Vein endothelial cell (primary cell): Measurements from ENCODE around the gene DOK7.

- CAGE, long polyA plus RNA, result no peak
These were observed at the start of gene DOK7 for GRCh38 chr4:3462788-3463616. DOK7 (plus strand) TSS chr4:3463306.

DNA sequence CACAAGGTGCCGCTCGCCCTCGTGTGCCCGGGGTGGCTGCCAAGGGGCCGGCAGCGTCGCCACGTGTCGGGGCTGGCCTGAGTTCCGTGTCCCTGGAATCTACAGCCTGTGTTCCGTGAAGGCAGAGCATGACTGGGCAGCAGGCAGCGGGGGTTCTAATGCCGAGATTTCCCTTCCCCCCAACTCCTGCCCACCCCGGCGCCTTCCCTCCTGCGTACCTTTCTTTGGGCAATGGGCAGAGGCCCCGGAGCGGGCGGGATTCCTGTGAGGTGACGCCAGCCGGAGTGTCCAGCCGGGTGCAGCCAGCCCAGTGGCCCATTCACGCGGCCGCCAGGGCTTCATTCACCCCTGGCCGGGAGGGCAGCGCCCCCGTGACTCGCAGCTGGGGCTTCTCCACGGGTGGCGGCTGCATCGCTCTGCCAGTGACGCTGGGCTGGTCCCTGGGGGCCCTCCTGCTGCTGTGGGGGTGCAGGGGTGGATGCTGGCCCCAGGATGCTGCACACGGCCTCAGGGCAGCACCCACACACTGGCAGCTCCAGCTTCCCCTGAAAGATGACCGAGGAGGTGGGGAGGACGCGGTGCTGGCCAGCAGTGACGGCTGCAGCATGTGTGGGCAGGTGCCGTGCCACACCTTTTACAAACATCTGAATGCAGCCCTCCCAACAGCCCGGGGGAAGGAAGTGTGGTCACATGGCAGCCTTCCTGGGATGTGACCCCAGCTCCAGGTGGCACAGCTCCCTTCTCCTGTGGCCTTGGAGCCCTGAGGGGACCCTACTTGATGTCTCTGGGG is 21.3 kb downstream of the DOK7 start:
- CAGE, long polyA plus RNA, result no peak

GRCh38 chr4:3765281-3766296 is 596 bp upstream of the ADRA2C start:
- CAGE, long polyA plus RNA, result no peak

- CAGE, long polyA plus RNA, result no peak
These were observed 30.8 kb downstream of the NSG1 start for GRCh38 chr4:4417672-4418215.

GRCh38 chr4:4492583-4492867 is 49.3 kb downstream of the STX18 start:
- CAGE, long polyA plus RNA, result no peak

- CAGE, long polyA plus RNA, result no peak
These were observed 39.1 kb downstream of the STX18 start for GRCh38 chr4:4502703-4503238.

DNA sequence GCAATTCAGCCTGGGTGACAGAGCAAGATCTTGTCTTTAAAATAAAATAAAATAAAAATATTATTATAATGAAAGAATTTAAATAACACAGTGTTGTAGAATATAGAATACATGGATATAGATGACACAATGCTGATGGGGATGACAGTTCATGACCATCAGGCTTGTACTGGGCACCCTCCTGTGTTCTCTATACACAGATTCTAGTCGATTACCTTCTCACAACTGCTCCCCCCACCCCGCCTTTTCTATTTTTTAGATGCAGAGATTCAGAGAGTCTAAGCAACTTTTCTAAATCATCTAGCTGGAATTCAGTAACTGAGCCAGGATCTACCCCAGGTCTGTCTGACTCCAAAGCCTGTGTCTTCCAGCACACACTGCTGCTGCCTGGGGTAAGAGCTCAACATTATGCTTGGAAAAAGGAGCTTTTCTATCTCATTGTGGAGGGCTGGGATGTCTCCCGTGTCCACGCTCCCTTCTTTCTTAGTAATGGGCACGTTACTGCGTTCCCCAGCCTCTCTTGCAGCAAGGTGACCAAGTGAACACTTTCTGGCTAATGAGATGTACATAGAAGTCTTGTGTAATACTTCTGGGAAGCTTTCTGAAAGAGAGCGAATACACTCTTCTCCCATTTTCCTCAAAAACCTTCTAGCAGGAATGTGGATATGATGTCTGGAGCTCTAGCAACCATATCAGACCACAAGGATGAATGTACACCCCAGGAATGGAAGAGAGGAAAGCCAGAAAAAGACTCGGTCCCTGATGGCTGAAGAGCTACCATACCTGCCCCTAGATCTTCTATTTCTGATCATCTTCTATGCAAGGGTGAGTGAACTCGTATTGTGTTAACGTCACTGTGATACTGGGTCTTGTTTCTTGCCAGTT is 107.1 kb upstream of the STX18 start:
- CAGE, long polyA plus RNA, result no peak

DNA sequence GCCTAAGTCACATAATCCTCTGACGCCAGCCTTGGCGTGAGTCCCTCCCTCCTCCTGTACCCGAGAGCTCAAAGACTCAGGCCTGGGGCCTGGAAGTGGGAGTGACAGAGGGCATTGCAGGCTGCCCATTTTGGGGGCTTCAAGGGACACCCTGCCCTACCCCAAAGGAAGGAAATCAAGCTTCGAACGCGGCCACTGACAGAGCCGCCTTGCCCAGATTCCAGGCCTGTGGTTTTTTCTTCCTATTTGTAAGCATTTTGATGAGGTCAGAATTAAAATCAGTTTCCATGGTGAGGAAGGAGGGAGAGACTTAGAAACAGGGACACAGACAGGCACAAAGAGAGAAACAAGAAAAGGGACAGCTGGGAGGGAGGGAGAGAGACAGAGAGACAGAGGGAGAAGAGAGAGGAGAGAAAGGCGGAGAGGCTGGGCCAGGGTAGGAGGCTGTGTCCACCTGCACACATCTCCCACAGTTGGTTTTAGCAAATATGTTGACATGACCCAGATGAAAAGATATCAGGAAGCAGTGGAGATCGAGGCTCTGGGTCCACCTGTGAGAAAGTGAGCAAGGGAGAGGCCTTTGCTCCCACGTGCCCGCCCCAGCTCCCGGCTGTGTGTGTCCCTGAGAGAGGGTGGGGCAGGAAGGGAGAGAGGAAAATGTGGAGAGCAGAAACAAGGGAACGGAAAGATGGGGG is 20.8 kb upstream of the MSX1 start:
- CAGE, long polyA plus RNA, result no peak

GRCh38 chr4:4859877-4860280 is 414 bp downstream of the MSX1 start:
- CAGE, long polyA plus RNA, result no peak

GRCh38 chr4:4861134-4861546 is 1.7 kb downstream of the MSX1 start:
- CAGE, long polyA plus RNA, result no peak

- CAGE, long polyA plus RNA, result no peak
These were observed 7.9 kb downstream of the MSX1 start for GRCh38 chr4:4867047-4868028.

- CAGE, long polyA plus RNA, result no peak
These were observed 59.6 kb downstream of the CYTL1 start for GRCh38 chr4:4959620-4960130.

DNA sequence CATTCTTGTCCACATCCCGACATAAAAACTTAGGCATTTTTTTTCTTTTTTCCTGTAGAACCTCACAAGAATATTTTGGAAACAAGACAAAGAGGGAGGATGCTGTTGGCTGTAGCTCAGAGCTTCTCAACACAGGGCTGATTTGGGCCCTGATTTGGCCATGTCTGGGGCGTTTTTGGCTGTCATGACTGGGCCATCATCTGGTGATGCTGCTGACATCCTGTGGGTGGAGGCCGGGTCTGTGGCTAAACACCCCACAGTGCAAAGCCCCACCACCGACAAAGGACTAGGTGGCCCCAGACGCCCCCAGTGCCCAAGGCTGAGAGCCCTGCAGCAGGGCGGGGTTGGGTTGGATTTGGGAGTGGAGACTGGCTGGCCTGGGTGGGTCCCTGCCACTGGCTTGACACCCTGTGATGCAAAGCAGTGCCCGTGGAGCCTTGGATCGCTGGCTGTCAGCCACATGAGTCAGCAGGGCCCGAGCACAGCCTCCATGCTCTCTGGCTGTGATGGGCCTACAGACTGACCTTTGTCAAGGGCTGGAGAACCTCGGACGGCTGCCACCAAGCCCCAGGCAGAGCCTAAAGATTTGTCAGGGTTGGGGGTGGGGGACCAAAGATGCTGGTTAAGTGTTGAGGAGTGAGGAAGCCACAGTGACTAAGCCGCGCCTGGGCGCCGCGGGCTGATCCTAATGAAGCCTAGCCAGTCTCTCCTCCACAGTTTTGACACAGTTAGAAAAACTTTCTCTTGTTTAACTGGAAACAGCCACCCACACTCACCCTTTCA is 28.3 kb downstream of the CYTL1 start:
- CAGE, long polyA plus RNA, result no peak

GRCh38 chr4:5032951-5033921 is 14.0 kb upstream of the CYTL1 start:
- CAGE, long polyA plus RNA, result no peak

DNA sequence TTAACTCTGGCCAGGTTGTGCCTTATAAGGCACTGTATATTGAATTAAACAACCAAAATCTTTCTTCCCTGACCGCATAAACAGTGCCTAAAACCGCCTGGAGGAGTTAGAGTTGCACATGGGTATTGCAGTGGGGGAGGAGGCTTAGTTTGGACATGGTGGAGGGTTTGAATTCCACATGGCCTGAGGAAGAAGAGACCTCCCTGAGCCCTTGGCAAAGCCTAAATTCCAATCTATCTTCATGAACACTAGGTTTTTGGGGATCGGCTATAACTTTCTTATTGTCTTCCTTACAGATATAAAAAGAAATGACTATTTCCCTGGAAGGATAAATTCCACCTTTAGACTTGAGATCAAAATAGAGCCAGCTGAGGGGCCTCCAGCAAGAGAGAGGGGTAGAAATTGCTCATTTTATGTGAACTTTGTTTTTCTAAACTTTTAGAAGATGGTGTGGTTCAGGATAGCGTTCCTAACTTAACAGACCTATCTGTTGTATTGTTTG is 289.6 kb downstream of the EVC2 start:
- CAGE, long polyA plus RNA, result no peak

DNA sequence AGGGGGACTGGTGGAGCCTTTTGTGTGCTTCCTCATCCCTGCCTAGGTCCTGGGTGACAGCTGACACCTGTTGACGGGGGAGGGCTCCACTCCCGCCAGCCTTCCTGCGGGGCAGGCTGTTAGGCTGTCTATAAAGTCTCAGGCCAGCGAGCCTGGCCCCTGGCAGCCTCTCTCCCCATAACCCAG is 824 bp upstream of the EVC2 start:
- CAGE, long polyA plus RNA, result no peak

- CAGE, long polyA plus RNA, result no peak
These were observed 85.9 kb downstream of the EVC start for GRCh38 chr4:5796787-5797367.

DNA sequence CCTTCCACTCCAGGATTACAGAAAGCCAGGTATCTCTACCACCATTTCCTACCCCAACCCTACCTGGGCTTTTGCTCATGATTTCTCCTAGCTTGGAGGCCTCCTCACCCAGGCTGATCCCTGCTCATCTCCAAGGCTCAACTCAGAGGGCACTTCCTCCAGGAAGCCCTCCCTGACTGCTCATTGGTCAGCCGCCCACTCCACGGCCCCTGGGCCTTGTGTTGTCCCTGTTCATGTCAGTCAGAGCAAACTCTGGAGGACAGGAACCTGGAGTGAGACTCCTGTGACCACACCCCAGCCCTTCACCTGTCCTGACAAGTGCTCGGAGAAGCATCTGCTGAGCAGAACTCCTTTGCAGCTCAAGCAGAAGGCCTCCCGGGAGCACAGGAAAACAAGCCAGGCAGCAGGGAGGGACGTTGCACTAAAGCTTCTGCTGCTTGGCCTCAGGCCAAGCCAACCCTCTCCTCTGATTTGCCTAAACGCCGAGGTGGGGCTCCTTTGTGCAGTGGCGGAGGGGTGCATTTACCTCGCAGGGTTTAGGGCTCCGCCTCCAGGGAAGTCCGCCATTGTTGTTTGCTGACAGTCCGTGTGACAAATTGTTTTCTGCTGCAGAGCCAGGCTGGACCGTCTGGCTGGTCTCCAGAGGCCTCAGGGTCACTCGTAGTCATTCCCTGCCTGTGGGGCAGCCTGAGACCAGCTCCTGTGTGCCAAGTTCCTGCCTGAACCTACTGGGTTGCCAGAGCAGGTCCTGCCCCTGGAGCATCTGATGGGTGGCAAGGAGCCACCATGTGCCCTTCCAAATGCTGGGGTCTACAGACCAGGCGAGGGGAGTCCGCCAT is 63.5 kb upstream of the CRMP1 start:
- CAGE, long polyA plus RNA, result no peak

DNA sequence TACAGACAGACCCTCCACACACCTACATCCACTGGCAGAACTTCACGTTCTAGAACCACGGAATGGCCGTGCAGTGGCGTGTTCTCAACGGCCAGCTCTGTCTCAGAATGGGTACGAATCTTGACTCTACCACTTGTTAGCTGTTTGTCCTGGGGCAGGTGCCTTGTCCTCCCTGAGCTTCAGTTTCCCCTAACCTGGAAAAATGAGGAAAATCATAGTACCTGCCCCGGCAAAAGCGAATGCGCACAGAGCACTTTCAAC is 61.8 kb downstream of the JAKMIP1 start:
- CAGE, long polyA plus RNA, result no peak

DNA sequence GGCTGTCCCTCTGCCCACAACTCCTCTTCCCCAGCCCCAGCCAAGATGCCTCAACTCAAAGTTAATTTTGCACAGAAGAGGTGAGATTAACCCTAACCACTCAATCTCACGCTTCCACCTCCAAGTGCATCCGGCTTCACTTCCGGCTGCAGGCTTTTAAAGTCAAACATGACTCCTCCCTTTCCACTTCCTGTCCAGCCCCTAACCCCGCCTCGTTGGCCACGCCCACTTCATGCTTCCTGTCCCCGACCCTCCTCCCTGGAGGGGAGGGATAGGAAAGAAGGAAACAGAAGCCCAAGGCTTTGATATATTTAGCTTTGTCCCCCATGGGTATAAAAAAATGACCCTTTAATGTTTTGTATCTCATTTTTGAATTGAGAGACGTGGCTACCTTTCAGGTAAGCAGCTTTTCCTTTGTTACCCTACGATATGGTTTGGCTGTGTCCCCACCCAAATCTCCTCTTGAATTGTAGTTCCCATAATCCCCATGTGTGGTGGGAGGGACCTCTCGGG is 22.4 kb downstream of the JAKMIP1 start:
- CAGE, long polyA plus RNA, result no peak